Measurements from ENCODE around the genes LEPR, C1orf141, IL23R and RPE65.

DNA sequence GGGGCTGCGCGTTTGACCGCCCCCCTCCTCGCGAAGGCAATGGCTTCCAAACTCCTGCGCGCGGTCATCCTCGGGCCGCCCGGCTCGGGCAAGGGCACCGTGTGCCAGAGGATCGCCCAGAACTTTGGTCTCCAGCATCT is 236 bp downstream of the AK4 start:
- RRBS, result no CpG with 5 or more reads among the region's 14 CpGs

GRCh38 chr1:65255832-65256149 is 53.6 kb upstream of the DNAJC6 start:
- RRBS, result 75% methylated on average over 3 of the region's 6 CpGs

DNA sequence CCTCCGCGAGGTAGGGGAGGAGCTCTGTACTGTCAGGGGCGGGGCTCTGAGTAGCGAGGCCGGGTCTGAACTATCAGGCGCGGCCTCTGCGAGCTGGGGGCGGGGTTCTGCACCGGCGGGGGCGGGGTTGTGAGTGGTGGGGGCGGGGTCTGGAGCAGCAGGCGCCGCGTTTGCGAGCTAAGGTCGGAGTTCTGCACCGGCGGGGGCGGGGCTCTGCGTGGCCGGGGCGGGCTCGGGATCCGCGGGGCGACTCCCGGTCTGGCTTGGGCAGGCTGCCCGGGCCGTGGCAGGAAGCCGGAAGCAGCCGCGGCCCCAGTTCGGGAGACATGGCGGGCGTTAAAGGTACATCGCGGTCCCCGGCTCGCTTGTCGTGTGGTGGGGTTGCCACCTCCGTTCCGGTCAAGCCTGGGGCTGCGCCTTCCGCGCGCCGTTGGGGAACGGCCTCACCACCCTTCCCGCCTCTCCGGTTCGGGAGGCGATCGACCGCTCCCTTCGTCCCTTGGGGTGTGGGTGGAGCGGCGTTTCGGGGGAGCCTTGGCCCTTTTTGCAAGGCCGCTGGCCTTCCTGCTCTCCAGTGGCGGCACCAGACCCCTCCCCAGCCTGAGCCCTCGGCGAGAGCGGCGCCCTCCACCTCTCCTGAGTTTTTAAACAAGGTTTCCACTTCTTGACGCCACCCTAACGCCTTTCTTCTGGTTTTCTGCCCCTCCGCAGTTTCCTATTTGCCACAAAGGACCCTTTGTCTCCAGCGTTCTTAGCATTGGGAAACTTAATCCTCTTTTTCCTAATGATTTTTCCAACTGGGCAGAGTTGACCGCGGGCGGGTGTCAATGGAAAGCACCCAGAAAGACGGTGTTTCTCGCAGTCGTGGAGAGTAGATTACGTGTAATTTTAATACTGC is at the start of gene LEPR:
Gene LEPR, plus strand, starts transcription at position 270 of the 898 bp plus-strand sequence.
- RRBS, result 2% methylated on average over 32 of the region's 77 CpGs

GRCh38 chr1:65432441-65432908 is 12.0 kb downstream of the LEPR start:
- RRBS, result no CpG with 5 or more reads among the region's 1 CpG

- RRBS, result no CpG with 5 or more reads among the region's 6 CpGs
Measured at GRCh38 chr1:65469857-65470406, 49.5 kb downstream of the LEPR start.

- RRBS, result no CpG with 5 or more reads among the region's 3 CpGs
Measured at GRCh38 chr1:65691868-65692302, 100.8 kb upstream of the PDE4B start.

DNA sequence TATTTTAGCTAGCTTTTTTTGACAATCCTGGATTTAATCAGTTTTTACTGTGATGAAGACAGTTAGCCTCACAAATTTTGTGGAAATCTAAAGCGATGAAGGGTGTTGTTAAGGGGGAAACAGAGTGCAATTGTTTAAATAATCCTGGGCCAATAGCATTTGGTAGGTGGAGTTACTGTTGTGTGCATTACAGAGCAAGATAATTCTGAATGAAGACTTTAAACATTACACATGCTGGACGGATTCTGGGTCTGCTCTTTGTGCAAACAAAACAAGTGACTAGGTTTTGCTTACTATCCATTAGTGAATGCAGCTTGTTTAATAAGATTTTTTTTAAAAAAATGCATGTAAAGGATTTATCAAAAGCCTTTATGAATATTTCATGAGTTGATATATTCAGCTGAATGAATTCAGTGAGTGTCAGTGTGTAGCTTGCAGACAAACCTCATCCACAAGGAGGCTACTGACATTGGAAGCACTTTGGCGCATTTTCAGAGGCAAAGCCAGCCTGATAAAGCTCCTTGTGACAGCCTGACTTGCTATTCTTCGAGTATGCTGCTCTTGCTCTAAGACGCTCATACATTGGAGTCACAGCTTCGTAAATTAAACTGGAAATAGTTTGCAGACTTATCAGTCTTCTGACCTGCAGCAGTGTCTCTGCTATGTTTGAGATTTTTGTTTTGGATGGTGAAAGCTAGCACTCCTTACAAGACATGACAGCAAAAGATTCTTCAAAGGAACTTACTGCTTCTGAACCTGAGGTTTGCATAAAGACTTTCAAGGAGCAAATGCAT is 199.7 kb downstream of the PDE4B start:
- RRBS, result no CpG with 5 or more reads among the region's 6 CpGs

GRCh38 chr1:66182870-66183263 is 351.1 kb upstream of the SGIP1 start:
- RRBS, result no CpG with 5 or more reads among the region's 1 CpG

GRCh38 chr1:66251695-66252219 is 282.2 kb upstream of the SGIP1 start:
- RRBS, result no CpG with 5 or more reads among the region's 1 CpG

- RRBS, result no CpG with 5 or more reads among the region's 7 CpGs
Measured at GRCh38 chr1:66330179-66331214, 203.5 kb upstream of the SGIP1 start.

DNA sequence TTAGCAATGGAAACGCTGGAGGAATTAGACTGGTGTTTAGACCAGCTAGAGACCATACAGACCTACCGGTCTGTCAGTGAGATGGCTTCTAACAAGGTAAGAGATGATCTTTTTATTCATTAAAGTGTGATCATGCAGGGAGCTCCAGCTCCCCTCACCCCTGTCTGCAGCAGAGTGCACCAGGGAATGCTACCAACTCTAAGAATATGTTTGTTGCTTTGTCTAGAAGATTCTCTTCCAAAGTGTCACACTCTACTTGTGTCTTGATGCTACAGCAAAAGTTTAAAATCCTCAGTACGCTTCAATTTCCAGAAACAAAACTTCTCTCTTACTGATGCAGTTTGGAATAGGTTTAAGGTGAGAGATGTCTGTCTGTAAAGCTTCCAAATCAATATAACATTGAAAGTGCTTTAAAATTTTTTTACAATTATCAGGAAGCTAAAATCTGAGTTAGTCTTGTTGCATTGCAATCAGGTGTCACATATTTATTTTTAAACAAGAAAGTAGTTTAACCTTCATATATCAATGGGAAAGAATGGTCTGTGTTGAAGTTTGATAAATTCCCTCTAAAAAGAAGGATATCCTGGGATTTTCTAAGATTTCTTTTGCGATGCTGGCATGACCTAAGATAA is 201.3 kb upstream of the SGIP1 start:
- RRBS, result no CpG with 5 or more reads among the region's 4 CpGs

DNA sequence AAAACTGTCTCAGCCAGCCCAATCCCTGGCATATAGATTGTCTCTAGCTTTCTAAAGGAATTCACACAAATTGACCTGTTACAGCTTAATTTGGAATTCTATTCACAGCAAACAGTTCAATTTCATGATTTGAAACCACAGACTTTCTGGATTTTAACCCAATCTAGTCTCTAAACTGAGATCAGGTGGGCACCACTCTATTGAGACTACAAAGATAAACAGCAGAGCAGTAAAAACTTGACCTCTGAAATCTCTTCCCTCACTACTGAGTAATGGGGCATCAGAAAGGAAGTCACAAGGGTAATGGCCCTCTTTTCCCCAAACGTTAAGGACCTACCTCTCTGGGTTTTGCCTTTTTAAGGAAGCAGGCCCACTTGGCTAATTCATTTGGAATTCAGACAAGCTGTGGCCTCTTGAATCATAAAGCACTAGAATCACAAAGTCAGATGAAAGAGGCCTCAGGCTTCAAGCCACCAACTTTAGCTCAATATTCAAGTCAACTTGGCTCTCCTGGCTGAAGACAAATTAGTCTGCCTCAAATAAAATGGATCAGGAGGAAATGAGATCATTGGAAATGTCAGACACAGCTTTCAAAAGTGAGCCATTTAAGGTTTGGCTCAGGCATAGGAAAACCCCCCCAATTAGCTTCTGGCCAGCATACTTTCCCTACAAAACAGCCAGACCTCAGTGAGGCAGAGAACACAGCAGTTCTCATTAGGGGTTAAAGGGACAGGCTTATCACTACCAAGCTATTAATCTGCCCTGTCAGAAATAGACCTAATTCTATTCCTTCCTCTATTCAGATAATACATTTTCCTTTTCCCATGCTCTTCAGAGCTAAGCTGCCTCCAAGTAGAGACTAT is 34.4 kb downstream of the SLC35D1 start:
- RRBS, result no CpG with 5 or more reads among the region's 1 CpG

GRCh38 chr1:67134810-67135307 is at the start of gene C1orf141:
C1orf141 (minus strand) TSS chr1:67134970.
- RRBS, result 6% methylated on average over 2 of the region's 21 CpGs

GRCh38 chr1:67166070-67166717 is at the start of gene IL23R:
IL23R (plus strand) TSS chr1:67166454.
- RRBS, result no CpG with 5 or more reads among the region's 5 CpGs

GRCh38 chr1:67572234-67573384 is 112.4 kb upstream of the GADD45A start:
- RRBS, result 49% methylated on average over 5 of the region's 19 CpGs

- RRBS, result no CpG with 5 or more reads among the region's 5 CpGs
Measured at GRCh38 chr1:67586633-67586981, 98.4 kb upstream of the GADD45A start.

DNA sequence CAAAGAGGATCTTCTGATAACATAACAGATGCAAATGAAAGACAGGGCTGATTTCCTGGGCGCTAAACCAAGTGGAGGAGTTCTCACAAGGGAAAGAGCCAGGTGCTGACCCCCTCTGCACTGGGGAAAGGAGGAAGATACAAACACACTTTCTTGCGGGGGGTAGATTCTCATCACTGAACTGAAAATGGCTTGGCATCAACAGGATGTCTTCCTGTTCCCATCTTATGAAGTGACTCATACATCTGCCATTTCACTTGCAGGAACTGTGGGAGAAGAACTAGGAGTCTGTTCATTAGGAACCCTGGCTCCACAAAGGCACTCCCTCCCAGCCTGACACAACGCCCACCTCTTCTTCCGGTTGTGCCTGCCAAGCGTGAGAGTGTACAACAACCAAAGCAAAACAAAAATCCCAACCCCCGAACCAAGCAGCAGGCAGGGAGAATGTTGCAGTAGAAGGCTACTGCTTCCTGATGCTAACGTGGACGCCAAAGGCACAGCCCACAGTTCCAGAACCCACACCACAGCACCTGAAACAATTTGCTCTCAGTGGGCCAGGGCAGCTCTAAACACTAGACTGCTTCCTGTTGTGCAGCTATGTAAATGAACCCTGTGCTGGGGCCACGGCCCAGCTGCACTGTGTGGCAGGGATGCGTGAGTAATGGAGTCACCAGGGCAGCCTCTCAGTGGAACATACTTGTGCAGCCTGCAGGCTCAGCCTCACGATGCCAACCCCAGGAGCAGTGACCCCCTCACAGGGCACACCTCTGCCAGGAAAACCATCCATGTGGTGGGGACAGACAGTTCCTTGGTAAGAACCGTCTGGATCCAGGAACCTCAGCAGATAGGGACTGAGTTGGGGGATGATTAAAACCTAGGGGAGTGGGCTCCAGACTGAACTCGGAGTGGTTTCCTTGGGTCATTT is 51.2 kb downstream of the GADD45A start:
- RRBS, result no CpG with 5 or more reads among the region's 13 CpGs

- RRBS, result no CpG with 5 or more reads among the region's 5 CpGs
Measured at GRCh38 chr1:67755320-67756377, 70.6 kb downstream of the GADD45A start.

DNA sequence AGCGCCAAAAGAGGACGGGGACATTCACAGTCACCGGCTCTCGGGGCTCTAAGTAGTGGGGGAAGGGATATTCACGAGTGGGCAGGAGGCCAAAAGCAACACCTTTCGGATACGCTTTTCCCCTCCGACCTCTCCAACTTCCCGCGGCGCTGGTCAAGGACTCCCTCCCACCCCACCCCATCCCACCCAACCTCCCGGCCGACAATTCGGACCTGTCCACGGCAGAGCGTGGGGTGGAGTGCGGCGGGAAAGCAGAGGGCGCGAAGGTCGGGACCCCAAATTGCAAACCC is 1.0 kb downstream of the WLS start:
- RRBS, result 1% methylated on average over 3 of the region's 21 CpGs

DNA sequence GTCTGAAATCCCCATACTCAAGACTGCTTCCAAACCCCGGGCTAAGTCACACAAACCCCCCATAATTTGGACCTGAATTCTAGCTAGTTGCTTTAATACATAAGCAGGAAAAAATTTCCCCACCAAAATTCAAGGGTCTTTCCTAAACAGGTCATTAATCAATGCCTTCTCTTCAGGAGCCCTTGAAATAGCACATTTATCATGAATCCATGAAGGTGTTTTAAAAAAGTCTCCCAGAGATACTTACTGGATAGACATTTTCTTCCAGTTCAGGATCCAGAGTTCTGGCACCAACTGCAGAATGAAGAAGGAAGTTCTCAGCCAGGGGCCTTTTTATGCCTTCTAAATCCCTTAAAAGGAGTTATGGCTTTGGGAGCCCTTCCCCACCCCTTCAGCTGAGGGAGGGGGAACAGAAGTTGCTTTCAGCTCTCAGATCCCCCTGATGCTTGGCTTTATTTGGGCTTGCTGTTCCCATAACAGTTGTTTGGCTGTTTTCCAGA is at the start of gene RPE65:
Gene RPE65, minus strand, starts transcription at position 307 of the 500 bp plus-strand sequence.
- RRBS, result no CpG with 5 or more reads among the region's 1 CpG